ENCODE measurements around the genes C1orf127, ANGPTL7 and DRAXIN.

GRCh38 chr1:10721478-10722053 lies 74.9 kb downstream of the CASZ1 start:
- RRBS, result no CpG with 5 or more reads among the region's 17 CpGs

DNA sequence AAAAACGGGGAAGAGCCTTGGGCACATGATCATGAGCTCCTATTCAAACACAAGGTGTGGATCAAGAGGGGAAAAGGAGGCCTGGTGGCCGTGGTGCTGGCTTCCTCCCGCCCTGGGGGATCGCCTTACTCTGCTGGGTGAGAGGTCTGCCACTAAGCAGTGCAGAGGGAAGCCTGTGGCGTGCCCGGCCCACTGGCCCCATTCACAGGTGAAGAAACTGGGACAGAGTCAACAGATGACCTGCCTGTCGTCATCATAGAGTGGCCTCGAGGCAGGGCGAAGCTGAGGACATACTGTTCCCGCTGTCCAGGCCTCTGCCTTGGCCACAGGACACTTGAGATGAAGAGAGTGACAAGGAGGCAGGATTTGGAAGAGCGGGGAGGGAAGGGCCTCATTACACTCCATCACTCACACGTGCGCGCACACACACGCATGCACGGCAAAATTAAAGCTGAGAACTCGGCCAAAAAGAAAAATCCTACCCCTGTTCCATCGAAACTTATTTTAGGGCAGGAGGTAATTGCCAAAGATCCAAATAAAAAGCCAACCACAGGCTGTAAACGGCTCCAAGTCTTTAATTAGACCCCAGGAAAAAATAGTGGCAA lies 50.5 kb downstream of the CASZ1 start:
- RRBS, result no CpG with 5 or more reads among the region's 19 CpGs

DNA sequence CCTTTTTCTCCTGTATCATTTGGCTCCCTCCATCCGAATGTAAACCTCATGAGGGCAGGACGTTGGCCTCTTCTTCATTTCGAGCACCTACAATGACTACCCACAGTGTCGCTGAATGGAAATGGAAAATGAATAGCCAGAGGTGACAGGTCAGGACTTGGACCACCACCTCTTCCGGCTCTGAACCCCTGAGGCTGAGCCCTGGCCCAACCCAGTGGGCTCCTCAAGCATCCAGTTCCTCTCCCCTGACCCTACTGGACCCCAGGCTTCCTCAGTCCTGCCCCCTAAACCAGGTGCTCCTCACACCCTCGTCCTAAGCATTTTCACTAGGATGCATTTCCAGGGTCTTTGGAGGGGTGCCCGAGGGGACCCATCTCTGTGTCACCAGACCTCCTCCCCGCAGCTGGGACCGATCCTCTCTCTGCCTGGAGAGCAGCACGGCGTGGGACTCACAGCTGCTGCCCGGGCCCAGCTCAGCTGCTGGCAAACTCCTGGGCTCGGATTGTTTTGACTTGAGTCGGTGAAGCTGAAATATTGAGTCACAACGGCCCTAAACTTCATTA lies 42.1 kb downstream of the CASZ1 start:
- RRBS, result no CpG with 5 or more reads among the region's 15 CpGs

- RRBS, result 70% methylated on average over 3 of the region's 38 CpGs
Observed at GRCh38 chr1:10755251-10756375, 40.8 kb downstream of the CASZ1 start.

DNA sequence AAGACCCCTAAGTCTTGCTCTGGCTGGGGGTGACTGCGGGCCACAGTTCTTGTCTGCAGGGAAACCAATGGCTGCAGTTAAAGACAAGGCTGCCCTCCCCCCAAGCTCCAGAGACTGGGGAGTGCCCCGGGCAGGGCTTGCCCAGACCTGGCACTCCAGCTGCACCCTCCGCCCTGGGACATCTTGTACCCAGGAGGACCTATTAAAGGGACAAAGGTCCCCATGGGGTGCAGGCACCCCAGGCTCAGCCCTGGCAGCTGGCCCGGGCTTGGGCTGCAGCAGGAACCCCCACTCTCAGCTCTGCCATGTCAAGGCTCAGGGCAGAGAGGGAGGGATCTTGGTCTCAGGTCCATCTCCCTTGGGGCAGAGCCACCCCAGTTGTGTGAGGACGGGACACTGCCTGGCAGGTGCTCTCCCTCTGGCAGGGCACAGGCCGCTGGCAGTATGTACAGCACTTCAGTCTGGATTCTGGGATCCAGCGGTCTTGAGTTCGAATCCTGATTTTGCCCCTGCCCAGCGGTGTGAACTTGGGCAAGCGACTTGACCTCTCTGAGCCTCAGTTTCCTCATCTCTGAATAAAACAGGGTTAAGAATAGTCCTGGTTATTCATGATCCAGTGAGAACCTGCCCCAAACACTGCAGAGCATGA lies 22.3 kb upstream of the CASZ1 start:
- RRBS, result no CpG with 5 or more reads among the region's 10 CpGs

DNA sequence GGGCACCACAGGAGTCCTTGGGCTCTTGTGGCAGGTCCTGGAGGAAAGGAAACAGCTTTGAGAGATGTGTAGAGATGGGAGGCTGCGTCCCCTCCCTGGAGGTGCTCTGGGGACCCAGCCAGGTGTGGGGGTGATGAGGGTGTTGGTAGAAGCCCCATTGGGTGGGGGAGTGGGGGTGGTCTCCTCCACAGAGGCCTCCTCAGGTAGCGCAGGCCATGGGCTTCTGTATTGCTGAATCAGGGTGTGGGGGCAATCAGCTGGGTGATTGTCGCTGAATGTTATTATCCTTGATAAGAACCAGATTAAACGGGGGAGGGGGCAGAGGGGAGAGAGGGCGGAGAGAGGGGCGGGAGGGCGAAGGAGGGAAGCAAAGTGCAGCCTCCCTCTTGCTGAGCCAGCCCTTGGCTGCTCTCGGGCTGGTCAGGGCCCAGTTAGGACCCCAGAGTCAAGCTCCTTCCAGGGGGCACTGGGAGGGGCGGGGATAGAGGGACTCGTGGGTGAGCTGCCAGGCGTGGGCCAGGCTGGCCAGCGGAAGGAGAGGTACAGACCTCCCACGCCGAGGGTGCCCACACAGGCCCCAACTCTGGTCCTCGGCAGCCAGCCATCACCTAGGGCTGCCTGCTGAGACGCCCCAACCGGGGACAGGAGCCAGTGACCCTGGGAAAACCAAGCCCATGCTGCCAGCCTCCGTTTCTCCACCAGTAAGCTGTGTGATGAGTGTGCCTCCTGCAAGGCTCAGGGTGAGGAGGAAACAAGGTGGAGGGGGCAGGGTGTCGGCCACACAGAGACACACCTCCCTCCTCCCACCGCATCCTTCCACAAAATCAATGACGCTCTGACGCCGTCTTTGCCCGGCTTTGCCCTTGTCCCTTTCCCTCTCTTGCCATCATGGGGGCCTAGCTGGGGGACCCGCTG lies 23.2 kb upstream of the CASZ1 start:
- RRBS, result no CpG with 5 or more reads among the region's 25 CpGs

DNA sequence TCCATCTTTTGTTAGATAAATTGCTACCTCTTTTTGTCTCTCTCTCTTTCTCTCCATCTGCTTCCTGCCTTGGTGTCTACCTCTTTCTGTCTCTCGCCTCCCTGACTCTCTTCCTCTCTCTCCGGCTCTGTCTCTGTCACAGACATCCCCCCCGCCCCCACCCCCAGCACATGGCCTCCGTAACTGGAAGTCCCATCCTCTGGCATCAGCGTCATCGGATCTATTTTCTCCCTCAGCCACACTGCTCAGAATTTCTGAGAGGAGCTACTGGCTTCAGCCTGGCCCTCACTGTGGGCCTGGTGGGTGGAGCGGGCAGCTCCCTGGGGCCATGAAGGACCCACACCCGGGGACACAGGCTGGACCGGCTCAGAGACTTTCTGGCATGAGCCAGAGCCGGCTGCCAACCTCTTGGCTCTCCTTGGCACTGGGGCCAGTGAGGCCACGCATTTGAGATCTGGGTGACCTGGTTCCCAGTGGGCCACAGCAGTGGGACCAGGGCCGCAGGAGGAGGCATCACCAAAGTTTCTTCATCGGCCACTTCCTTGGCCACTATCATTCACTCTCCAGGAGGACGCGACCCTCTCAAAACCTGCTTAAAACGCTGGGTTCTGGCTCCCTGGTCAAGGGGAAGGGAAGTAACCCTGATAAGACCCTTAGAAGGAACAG lies 61.3 kb upstream of the CASZ1 start:
- RRBS, result no CpG with 5 or more reads among the region's 16 CpGs

- RRBS, result 100% methylated on average over 1 of the region's 11 CpGs
Observed at GRCh38 chr1:10867780-10868169, 71.3 kb upstream of the CASZ1 start.

DNA sequence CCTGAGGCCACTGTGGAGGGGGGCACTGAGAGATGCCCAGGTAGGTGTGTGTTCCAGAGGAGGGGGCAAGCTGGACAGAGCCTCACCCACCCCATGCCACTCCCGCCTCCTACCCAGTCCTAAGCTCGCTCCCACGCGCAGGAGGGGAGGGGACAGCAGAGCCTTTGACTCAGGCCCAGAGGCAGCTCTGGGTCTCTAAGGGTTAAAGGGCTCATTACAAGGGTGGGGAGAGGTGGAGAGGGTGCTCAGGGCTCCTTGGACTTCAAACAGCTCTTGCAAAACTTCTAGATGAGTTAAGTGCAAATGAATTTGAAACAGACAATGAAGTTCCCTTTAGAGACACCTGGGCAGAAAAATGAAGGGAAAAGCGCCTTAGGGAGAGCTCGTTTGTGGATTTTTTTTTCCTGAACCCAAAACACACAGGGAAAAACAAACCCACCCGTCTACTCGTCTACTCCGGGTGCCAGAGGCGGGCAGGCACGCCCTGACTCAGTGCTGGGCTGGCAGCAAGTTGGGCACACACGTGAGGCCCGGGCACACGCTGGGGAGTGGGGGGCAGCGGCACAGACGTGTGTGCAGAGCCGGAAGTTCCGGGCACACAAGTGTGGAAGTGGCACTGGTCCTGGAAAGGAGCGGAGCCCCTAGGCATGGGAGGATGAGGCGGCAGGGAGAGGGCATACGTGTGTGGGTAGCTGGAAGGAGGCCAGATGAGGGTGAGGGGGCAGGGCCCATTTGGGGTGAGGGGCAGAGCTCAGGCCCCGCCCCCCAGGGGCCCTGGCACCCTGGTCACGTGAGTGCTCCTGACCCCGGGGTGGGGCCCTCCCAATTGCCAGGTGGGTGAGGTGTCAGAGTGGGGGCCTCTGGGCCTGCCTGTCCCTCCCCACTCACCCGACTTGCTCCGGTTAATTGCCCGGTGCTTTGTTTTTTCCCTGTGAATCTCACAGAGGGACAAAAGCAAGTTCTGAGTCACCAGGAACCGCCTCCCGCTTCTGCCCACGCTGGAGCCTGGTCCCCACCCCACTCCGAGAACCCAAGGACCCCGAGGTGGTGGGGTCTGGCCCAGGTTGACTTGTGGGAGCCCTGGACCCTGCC lies 80.9 kb downstream of the C1orf127 start:
- RRBS, result 65% methylated on average over 12 of the region's 32 CpGs

DNA sequence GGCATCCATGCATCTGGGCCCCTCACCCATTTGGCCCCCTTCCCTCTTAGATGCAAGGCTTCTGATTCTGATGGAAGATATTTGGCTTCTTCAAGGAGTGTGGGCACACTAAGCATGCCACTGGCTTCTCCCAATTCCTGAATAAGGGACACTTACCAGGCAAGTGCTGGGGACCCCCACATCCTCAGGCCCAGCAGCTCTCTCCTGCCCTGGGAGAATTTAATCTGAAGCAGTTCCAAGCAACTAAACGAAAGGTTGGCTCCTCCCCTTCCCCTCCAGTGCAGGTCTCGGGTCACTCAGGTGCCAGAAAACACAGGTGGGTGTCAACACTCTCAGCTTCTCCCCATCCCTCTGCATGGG lies at the start of gene C1orf127:
TSS of gene C1orf127 (minus strand) at position 221 of the 360 bp plus-strand sequence.
- RRBS, result no CpG with 5 or more reads among the region's 2 CpGs

- RRBS, result no CpG with 5 or more reads among the region's 10 CpGs
Observed at GRCh38 chr1:11144615-11145140, 44.5 kb upstream of the ANGPTL7 start.

- RRBS, result no CpG with 5 or more reads among the region's 10 CpGs
Observed at GRCh38 chr1:11188954-11189519, at the start of gene ANGPTL7. Gene ANGPTL7 (plus strand): TSS chr1:11189355.

DNA sequence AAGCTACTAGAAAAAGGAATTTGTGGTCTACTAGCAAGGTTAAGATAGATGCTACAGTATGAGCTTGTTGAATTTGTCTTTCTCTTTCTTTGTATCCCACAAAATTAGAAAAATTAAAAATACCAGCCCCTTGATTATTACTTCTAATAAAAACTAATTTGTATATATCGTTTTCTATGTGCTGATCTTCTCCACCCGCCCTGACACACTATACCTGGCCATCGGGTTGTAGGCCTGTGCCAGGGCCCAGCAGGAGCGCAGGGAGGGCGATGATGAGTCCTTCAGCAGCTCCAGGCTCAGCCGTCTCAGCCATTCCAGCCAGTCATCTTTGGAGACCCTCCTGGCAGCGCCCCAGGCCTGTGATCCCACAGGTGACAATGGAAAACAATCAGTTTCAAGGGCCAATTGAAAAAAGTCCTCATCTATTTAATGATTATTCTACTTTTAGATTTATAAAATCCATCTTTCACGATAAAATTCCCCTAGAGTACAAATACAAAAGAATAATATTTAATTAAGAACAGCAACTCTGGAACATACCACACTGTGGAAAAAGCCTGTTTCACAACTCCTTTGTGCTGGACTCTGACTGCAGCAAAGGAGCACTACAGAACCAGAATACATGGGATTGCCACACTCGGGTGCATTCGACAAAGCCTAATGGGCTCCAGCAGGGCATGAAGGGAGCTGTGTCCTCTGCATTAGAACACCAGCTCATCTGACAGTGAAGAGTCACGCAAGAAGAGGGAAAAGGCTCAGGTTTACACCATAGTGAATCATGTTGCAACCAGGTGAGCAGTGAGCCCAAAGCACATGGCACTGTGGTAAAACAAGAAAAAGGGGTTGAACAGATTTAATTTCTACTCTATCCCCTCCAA lies 15.4 kb downstream of the ANGPTL7 start:
- RRBS, result no CpG with 5 or more reads among the region's 11 CpGs

- RRBS, result no CpG with 5 or more reads among the region's 9 CpGs
Observed at GRCh38 chr1:11267694-11268215, 5.2 kb upstream of the UBIAD1 start.

GRCh38 chr1:11314922-11315405 lies 42.0 kb downstream of the UBIAD1 start:
- RRBS, result no CpG with 5 or more reads among the region's 8 CpGs

DNA sequence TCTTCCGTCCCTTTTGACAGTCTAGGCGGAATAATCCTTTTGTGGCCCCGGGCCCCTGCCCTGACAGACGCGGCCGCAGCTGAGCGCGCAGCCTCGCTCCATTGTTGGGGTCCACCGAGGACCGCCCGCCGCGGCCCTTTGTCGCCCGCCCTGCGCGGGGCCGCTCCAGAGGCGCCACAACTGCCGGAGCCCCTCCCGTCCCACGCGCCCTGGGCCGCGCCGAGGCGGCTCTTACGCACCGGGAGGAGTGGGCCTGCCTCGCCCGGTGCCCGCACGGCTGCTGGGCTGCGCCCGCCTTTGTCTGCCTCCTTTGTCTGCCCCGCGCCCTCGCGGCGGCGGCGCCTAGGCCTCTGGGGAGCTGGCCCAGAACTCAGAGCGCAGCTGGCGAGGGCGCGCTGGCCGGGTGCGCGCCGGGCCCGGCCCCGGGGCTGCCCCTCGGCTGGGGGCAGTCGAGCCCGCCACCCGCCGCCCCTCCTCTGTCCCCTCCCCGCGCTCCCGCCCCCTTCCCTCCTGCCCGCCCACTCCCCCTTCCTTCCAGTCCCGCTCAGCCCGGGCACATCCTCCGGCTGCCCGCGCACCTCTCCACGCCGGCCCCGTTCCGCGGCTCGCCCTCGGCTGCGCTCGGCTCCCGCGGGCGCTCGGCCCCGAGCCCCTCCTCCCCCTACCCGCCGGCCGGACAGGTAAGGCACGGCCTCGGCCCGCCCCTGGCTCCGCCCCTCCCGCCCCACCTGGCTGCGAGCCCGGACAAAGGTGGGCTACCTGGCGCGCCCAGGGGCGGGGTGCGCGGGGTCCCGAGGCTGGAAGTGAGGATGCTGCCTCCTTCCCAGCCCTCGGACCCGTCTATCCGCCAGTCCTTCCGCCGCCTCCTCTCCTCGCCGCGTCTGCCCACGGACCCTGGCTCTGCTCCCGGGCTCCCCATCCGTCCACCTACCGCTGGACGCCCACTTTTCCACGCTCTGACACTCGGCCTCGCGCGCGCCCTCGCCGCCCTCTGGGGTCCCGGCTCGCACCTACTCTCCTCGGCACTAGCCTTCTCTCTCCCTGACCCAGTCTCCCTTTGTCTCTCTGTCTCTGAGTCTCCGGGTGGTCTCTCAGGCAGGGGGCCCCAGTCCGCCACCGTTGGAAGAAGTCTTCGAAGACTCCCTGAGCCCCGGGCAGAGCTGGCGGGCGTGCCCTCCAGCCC lies at the start of gene DRAXIN:
TSS of gene DRAXIN (plus strand) at position 537 of the 1,183 bp plus-strand sequence.
- RRBS, result 31% methylated on average over 51 of the region's 128 CpGs

DNA sequence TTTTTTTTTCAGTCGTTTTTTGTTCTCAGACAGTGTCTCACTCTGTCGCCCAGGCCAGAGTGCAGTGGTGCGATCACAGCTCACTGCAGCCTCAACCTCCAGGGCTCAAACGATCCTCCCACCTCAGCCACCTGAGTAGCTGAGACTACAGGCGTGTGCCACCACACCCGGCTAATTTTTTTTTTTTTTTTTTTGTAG lies 19.4 kb downstream of the MTHFR start:
- RRBS, result no CpG with 5 or more reads among the region's 6 CpGs

DNA sequence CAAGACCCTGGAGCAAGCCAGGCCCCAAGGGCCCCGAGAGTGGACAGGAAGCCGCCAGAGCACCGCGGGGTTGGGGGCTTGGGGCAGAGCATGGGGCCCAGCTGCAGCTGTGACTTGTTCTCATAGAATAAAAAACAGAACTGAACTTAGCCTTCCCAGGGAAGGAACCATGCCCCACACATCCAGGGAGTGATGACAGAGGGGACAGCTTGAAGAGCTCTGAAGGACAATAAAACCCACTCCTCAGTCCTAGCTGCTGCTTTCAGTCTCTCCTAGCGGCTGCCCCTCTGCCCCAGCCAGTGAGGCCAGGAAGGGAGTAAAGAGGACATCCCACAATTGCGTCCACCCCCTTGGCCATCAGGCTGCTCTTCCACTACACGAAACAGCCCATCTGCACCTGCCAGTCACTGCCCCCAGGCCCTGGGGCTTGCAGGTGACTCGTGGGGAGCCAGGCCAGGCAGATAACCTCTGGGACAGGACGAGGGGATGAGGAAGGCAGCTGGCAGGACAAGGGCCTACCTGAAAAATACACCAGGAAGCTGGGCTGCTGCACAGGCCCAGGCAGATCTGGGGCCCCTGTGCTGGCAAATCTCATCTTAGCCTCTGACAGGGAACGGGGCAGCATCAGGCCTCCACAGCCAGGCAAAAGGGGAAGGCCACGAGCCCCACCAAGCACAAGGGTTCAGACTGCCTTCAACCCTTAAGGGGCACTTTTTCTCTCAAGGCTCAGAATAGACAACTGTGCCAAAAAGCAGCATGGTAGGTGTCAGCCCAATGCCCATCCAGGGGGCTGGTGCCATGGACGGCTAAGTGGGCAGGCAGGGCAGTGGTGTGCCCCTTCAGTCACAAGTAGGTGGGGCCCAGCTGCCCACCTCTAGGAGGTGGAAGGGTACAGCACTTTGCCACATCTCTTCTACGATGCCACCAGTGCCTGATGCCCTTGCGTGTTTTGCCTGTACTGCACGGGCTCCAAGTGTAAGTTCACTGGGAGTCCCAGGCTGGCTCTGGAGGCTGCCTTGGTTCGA lies 16.1 kb downstream of the MTHFR start:
- RRBS, result no CpG with 5 or more reads among the region's 16 CpGs

DNA sequence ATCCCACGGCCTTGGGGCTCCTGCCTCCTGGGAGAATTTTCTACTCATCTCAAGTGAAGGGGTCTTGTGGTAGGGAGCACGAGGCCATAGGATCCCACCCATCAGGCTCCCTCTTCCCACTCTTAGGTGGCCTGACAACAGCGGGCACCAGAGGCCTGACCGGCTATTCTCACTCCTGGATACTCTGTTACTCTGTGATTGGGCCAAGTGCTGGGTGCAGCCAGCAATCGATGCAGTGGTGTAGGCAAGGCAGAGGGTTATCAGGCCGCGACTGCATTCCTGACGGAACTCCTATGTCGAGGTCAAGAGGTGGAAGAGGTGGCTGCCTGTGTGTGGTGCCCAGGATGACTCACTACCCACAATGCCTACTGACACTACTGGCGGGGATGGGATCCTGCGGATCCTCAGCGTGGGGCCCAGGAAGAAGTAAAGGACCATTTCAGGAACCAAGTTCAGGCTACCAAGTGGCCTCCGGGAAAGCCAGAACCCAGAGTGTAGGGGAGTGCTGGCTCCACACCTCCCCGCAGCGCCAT lies 5.1 kb downstream of the MTHFR start:
- RRBS, result no CpG with 5 or more reads among the region's 15 CpGs

- RRBS, result no CpG with 5 or more reads among the region's 14 CpGs
Observed at GRCh38 chr1:11885867-11886606, 27.3 kb upstream of the NPPB start.

Data from PFSK-1 (cell line).